Placental pericyte (primary cell): ENCODE measurements around the gene VRTN.

GRCh38 chr14:72639542-72639888 lies 254.4 kb downstream of the DPF3 start:
- CAGE, long polyA plus RNA: no peak

GRCh38 chr14:72804372-72804798 lies 89.5 kb downstream of the DPF3 start:
- CAGE, long polyA plus RNA: no peak

GRCh38 chr14:73105633-73106532 lies 30.4 kb upstream of the PSEN1 start:
- CAGE, long polyA plus RNA: no peak

DNA sequence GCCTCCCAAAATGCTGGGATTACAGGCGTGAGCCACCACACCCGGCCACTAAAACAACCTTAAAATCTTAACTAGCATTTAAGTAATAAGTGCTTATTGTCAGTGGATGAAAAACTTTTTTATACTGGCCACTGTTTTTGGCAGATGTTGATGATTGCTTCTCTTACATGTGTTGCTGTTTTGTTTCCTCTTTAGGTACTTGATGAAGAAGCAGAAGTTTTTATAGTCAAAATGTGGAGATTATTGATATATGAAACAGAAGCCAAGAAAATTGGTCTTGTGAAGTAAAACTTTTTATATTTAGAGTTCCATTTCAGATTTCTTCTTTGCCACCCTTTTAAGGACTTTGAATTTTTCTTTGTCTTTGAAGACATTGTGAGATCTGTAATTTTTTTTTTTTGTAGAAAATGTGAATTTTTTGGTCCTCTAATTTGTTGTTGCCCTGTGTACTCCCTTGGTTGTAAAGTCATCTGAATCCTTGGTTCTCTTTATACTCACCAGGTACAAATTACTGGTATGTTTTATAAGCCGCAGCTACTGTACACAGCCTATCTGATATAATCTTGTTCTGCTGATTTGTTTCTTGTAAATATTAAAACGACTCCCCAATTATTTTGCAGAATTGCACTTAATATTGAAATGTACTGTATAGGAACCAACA lies 16.7 kb upstream of the PSEN1 start:
- CAGE, long polyA plus RNA: no peak

DNA sequence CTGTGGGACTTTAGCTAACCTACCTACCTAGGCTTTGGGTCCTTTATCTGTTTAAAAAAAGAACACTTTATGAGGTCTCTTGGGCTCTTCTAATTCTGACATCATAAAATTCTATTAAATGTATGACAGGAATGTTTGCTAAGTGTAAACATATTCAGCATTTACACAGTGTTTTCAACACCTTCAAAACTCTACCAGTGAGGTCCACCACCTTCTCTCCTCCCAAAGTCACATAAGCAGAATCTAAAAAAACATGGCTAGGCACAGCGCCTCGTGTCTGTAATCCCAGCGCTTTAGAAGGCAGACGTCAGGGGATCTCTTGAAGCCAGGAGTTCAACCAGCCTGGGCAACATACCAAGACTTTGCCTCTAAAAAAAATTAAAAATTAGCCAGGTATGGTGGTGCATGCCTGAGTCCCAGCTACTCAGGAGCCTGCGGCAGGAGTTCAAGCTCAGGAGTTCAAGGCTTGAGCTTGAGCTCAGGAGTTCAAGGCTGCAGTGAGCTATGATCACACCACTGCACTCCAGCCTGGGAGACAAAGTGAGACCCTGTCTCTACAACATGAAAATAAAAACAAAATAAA lies 30.0 kb downstream of the NUMB start:
- CAGE, long polyA plus RNA: no peak

DNA sequence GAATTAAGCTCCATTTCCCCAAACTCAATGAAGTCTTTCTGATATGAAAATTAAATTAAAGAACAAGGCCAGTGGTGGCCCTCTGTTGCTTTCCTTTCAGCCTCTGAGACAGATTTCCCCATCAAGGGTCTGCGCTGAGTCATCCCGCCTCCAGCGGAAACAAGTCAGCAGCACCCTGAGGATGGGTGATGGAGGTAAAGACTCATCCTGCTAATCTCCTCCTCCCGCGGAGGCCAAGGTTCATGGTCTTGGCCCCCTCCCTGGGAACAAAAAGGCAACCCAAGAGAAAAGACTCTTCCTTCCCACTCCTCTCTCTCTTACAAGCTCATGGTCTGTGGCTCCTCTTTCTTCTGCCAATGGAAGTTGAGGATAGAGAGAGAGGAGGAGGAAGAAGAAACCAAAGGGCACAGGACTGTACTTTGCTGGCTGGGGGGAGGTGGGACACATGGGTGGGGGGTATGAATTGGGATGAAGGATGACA lies 9.1 kb upstream of the NUMB start:
- CAGE, long polyA plus RNA: no peak

- CAGE, long polyA plus RNA: no peak
These were observed 1.0 kb downstream of the ACOT2 start for GRCh38 chr14:73570104-73570349.

DNA sequence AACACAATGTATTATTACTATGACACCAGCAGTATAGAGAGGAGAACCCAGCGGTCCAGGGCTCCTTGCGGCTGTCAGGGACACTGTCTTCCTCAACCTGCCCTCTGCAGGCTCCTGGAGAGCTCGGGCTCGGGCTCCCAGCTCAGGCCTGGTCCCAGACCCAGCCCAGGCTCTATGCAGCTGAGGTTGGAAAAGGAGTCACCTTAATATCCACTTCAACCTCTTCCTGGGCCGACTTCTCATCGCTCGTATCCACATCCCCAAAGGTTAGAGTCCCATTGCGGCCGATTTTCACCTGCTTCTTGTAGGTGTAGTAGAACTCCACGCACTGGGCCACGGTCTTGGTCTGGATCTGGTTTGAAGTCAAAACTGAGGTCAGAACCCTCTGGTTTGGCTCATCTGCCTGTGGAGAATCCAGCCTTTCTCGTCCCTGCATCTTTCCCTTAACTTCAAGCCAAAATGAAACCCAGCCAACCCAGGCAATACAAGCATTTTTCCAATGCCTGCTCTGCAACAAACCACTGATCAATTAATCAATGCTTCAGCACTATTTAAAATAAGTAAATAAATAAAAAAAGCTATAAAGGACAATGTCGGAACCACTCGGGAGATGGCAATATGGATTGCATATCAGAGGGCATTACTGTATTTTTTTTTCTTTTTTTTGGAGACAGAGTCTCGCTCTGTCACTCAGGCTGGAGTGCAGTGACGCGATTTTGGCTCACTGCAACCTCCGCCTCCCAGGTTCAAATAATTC lies 8.5 kb upstream of the PNMA1 start:
- CAGE, long polyA plus RNA: no peak

DNA sequence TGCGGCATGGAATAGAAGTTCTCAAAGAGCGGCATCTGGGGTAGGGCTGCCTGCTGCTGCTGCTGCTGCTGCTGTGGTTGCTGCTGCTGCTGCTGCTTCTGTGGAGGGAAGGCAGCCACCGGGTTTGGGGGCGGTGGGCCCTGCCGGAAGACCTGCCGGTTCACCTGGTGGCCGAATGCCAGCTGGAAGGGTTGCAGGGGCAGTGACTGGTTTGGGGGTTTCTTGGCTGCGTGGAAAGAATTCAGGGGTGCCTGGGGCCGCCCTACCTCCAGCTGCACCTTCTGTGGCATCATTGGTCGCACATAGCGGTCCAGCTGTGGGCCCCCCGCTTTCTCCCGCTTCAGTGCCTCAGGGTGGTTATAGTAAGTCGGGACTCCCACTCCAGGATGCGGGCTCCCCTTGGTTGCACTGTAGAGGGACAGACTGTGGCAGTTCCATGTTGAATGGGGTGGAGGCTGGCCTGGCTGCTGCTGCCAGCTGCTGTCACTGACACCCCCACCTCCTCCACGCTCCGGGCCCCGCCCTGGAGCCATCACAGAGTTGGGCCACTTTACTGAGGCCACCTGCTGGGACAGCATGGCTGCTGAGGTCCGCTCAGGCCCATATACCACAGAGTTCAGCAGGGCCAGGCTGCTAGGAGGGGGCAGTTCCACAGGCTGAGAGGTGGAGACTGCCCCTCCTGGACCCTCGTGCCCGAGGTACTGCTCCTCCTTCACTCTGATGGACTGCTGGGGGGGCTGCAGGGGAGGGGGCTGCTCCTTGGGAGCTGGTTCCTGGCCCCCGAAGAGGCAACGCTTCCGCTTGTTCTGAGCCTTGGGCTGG lies 20.7 kb downstream of the MIDEAS start:
- CAGE, long polyA plus RNA: no peak

- CAGE, long polyA plus RNA: no peak
These were observed 18.4 kb downstream of the MIDEAS start for GRCh38 chr14:73741298-73742463.

GRCh38 chr14:73771413-73771821 lies 11.3 kb upstream of the MIDEAS start:
- CAGE, long polyA plus RNA: no peak

DNA sequence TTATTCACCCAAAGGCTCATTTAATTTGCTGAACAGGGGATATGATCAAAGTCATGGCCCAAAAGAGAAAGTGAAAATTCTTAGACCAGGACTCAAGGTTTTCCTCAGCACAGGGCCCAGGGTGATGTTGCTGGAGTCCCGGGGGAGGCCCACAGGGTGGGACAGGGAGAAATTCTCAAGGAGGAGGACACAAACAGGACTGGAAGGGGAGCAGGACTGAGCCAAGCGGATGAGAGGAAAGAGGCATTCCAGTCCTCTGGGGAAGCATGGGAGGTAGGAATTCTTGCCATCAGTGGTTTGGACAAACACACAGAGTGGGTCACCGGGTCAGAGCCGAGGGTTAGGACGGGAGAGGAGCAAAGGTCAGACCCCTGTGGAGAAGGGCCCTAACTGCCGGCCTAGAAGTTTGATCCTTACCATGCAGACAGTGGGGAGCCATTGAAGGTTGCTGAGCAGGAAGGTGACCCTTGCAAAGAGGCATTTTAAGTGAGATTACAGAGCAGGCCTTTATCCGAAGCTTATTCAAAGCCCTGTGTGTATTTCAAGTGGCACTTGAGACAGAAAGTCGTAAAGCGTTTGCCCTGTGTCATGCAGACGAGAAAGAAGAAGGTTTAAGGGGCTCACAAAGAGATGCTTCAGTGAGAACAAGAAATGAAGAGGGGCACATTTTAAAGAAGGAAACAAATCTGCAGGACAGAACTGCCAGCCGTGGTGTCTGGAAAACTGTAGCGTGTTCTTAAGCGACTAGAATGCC lies 23.2 kb upstream of the MIDEAS start:
- CAGE, long polyA plus RNA: no peak

GRCh38 chr14:73785434-73786424 lies 25.6 kb upstream of the MIDEAS start:
- CAGE, long polyA plus RNA: no peak

DNA sequence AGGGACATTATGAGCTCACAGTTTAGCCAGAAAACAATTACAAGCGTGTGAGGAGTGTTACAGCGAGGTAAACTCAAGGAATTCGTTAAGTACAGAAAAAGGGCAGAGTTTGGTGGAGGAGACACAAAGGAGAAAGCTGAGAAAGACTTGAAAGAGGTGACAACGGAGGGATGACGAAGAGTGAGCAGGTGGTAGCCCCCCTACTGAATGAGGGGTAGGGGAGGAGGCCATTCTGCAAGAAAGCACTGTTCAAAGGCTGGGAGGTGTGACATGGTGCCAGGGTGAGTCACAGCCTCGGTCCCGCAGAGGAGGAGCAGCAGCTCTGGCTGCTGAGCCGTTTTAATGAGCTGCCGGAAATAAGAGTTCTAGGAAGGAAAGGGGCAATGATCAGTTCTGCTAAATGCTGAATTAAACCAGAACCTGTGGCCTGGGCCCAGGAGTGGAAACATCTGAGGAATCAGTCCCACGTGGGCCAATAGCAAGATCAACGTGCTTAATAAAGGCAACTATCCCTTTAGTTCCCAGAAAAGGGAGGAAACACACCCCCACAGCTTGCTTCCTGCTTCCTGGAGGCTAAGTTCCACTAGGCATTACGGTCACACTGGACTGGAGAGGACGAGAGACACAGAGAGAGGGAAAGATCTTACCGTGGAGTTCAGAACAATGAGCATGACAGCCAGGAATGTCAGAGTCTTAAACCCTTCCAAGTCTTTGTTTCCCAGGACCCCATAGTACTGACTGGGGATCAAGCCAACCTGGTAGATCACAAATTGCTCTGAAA lies 3.6 kb downstream of the ABCD4 start:
- CAGE, long polyA plus RNA: no peak

DNA sequence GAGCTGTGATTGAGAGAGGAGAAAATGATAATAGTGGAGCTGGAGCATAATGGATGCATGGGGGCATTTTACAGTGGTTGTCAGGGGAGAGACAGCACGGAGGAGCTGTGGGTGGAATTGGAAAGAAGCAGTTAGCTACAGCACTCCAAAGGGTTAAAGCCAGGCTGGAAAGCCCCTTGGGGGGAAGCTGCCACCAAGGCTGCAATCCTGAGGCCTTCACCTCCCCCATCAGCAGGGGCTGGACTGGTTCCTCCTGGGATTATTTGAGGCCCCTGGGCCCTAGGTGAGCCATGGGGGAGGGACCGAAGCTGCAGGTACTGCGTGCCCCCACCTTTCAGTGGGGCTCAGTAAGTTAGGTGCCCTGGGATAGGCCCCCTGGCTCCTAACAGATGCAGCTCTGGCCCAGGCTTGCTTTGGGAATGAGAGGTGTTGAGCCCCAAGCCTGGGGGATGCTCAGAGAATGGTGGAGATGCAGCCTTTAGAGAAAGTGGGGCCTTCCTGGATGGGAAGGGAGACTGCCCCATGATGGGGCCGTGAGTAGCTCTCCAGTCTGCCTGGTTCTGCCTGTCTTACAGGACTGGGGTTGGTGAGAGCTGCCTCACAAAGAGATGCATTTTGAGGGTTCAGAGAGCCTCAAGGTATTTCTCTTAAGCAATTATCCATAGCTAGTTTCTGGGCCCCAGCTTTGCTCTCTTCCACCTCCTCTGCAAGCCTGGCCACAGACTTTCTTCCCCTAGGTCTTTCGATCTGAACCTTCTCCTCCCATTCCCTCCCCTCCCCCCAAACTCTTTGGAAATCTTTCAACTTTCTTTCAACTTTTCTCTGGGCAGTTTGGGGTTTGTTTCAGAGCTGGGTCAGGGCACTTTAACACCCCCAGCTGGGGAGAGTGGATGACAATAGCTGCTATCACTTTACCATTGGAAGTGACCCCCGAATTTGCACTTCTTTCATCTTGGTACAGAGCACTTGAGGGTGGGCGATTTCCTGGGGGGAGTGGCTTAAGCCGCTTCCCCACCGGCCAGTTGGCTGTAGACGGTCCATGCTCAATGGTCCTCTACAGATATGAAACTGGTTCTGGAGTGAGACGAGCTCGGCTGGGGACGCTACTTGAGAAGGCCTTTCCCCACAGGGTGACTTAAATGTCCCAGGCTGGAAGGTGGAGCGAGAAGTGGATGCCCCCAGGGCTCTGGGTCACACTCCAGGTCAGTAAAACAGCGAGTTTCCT lies at the start of gene VRTN:
VRTN (plus strand) TSS at position 1,021 of the 1,225 bp plus-strand sequence.
- CAGE, long polyA plus RNA: no peak

DNA sequence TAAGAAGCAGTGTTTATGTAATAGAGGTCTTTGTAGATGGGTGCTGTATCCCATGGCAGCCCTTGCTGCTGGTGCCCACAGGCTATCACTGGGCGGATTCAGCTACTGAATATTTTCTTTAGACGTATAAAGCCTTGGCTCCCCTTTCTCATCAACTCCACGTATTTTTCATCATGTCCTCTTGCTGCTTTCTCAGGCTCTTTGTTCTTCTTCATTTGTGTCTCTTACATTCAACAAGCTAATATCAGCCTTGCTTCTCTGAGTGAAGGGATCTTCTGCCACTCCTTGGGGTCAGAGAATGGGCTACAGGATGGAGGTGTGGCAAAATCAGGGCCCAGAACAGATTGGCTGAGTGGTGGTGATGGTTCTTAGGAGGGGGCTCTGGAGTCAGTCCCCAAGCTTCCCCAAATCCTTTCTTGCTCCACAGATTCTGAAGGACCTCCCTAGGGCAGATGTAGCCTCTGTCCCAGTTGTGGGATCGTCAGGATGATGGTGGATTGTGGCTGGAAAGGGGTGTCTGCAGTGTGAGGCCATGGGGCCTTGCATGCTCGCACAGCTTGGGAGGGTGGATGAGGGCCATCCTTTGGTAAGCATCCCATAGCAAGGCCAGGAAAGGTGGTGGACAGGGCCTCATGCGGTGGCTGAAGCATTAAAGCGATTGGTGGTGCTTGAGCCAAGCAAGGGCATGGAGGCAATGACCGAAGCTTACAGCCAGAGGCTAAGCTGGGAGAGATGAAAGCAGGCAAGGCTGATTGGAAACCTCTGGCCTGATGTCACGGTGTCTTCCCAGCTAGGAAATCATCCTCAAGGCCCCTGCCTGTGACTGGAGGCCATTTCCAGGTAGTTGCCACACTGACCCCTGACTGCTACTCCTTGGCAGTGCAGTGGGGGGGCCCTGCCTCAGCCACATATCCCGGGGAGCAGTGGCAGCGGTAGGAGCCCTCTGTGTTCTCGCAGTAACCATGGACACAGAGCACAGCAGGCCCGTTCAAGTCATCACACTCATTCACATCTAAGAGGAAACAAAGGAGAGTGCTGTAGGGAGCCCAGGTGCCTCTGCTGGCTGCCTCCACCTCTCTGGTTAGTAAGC lies 6.8 kb downstream of the ISCA2 start:
- CAGE, long polyA plus RNA: no peak

- CAGE, long polyA plus RNA: no peak
These were observed 7.7 kb downstream of the ISCA2 start for GRCh38 chr14:74501133-74501813.

- CAGE, long polyA plus RNA: no peak
These were observed 39.8 kb downstream of the LTBP2 start for GRCh38 chr14:74572220-74572628.

DNA sequence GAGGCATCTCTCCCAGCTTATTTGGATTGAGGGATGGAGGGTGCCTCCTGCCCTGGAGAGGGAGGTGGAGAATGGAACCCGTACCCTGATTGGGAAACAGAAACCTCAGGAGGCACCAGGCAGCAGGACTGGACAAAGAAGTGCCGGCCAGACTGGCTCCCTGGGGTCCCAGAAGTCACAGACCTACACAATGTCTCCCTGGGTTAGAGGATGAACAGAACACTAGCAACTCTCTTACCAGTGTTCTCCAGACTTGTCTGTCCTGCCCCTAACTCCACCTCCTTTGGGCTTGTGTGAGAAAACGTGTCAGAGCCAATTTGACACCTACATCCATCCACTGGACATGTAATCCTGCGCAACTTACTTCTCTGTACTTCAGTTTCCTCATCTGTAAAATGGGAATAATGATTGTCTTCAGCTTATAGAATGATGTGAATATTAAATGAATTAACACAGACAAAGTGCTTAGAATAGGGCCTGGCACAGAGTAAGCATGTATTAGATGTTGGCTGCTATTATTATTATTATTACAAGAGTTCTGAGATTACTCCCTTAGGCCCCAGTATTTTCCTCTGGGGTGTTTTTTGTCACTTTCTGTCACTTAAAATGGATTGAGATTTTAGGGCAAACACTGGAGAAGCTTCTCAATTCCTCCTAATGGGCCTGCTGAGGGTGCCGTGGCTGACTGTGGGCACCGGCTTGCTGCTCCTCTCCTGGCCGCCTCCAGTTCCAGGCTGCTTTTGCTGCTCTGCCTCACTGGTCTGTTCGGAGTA lies 40.9 kb upstream of the LTBP2 start:
- CAGE, long polyA plus RNA: no peak

DNA sequence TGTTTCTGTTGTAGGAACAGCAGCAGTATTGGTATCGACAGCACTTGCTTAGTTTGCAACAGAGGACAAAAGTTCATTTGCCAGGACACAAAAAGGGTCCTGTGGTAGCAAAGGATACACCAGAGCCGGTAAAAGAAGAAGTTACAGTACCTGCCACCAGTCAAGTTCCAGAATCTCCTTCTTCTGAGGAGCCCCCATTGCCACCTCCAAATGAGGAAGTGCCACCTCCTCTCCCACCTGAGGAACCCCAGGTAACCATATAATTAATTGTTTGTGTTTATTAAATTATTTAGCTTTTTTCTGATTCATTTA lies 15.3 kb downstream of the YLPM1 start:
- CAGE, long polyA plus RNA: no peak